Foreskin fibroblast (primary cell): ENCODE results near the genes ATP6V1FNB, IRF5 and COPG2.

DNA sequence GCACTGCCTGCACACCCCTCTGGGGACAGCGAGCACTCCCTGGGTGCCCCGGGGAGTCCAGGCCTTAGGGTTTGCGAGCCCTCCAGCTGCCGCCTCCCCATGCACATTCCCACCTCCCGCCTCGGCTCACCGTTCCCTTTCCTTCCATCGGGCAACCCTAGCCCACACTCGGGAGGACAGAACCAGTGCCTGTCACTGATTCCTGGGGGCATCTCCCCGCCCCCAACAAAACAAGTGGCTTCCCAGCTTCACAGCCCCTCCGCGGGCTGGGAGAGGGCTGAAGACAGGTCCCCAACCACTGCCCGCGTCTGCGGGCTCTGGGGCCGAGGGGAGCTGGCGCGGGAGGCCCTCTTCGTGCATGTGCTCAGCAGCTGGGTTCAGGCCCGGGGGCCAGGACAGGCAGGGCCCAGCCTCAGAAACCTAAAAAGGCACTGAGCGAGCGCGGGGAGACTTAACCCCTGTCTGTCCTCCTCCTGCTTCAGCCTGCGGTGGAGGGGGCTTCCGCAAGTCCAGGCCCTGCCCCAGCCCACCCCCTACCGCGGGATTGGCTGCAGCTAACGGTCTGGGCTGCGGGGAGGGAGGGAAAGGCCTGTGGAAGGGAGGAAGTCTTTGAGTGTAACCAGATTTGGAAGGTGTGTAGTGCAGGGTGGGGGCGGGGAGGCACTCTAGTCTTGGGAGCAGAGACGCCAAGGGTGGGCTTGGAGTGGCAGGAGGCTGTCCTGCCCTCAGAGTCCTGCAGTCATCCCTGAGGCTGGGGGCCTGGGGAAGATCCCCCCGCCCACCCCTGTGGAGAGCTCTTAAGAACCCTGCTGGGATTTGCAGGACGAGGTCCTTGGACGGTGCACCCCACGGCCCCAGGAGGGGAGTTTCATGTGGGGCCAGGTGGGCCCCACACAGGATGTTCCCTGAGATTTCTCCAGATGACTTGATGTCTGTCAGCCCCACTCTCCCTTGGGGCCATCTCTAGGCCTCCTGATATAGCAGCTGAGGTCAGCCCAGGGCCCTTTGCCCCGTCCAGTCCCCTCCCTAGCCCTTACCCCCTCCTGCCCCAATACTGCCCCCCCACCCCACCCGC lies 1.3 kb downstream of the FLNC start:
- RRBS, result 2% methylated on average over 2 of the region's 37 CpGs

DNA sequence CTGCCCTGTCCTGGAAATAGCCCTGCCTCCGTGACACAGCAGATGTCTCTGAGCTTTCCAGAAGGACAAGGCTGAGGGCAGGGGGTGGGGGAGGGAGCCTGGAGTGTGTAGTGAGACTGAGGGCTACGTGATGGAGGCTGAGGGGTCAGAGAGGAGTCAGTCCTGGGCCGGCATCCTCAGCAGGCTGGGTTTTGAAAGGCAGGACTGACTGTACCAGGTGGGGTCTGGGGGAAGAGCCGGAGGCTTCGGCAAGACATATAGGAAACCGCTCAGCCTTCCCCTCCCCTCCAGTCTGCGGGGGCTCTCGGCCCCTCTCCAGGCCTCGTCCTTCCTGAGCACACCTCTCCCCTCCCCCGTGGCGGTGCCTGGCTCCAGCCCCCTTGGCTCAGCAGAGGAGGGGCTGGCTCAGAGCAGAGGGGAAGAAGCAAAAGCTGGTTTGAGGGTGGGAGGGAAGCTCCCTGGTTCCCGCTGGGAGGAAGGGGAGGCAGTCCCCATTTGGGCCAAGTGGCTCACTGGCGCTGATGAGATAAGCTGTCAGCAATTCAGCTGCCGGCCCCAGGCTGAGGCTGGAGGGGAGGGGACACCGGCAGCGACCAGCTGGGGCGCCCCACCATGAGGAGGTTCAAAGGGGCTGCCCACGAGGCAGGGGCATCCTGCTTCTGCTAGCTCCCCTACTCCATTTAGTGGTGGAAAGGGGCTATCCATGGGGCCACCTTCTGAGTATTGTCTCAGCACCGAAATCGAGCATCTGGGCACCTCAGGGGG lies 2.2 kb downstream of the FLNC start:
- RRBS, result 6% methylated on average over 2 of the region's 20 CpGs

DNA sequence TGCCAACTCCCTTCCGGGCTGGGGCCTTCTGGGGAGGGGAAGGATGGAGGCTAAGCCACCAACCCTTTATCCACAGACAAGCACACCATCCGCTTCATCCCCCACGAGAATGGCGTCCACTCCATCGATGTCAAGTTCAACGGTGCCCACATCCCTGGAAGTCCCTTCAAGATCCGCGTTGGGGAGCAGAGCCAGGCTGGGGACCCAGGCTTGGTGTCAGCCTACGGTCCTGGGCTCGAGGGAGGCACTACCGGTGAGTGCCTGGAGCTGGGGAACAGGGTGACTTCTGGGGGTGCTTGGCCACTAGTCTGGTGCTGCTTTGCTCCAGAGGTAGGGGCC lies 6.0 kb upstream of the ATP6V1F start:
- RRBS, result 61% methylated on average over 1 of the region's 11 CpGs

DNA sequence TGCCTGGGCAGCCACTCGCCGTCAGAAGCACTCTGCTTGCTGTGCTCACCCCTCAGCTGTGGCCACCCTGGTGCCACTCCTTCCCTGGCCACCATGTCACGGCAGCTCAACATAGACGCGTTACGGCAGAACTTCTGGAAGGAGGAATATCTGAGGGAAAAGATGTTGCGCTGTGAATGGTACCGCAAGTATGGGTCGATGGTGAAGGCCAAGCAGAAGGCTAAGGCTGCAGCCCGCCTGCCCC lies at the start of gene ATP6V1FNB:
ATP6V1FNB (plus strand) TSS at position 14 of the 244 bp plus-strand sequence.
- RRBS, result no CpG with 5 or more reads among the region's 10 CpGs

DNA sequence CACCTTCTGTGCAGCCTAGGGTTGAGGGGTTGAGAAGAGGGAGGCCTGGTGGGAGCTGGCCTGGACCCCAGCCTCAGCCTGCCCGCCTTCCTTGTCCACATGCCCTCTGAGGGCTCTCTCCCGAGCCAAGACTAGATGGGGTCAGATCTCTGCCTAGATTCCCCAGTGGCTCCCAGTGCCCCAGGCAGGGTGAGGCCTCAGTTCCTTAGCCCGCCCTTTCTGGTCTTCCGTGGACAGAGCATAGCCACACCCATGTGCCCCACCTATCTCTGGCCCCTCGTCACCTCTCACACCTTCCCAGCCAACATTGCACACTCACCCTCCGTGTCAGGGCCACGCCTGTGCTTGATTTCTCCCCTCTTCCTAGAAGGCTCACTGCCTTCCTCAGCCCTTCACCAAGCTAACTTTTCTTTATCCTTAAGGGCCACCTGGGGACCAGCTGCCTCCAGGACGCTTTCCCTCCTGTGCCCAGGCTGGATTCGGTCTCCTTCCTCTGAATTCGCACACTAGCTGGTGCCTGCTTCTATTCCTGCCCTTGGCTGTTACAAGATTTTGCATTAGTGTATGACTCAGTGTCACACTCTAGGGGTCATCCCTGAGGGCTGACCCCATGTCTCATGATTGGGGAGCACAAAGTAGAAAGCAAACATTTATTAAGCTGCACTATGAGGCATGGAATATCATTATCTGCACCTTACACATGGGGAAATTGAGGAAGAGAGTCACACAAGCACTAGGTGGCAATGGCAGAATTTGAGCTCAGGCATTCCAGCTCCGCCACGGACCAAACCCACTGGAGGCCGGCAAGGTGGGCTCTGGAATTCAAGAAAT lies 7.4 kb downstream of the KCP start:
- RRBS, result no CpG with 5 or more reads among the region's 13 CpGs

DNA sequence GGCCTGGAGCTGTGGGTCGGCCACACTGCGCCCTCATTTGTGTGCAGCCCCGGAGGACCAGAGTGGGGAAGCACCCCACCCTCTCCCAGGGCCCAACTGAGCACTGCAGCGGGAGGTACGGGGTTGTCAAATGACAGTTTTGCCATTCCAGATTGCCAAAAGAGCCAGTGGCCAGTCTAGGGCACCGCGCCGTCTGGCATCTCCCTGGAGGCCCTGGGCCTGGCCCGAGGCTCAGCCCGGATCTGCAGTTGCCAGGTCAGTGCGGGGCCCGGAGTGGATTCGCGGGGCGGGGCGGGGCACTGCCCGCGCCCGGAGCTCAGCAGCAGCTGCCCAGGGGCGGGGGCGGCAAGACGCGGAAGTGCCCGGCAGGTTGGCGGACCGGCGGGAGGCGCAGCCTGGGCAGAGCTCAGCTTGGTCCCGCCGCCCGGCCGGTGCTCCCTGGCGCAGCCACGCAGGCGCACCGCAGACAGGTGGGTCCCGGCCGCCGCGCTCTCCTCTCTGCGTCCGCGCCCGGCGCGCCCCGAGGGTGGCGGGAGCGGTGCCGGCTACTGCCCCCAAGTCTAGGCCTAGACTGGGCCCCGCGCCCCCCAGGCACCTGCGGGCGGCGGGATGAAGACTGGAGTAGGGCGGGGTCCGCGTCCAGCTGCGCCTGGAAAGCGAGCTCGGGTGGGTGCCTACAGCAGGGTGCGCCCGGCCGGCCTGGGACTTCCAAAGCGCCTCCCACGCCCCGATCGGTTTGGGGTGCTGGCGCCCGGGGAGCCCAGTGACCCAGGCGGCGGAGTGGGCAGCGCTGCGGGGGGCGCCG lies at the start of gene IRF5:
IRF5 (plus strand) TSS at position 348 of the 805 bp plus-strand sequence.
- RRBS, result 2% methylated on average over 35 of the region's 76 CpGs

GRCh38 chr7:129000749-129001397 lies 54.0 kb downstream of the TNPO3 start:
- RRBS, result no CpG with 5 or more reads among the region's 6 CpGs

DNA sequence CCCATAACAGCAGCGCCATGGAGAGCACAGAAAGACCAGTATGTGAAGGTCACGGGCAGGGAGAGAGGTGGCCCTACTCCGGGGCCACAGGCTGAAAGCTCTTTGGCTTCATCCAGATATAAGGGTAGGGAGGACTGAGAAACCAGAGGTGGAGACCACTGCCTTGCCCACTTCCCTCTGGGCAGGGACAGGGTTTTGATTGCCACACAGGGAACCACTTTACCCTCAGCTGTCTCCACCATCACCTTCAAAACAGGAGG lies 5.3 kb downstream of the TSPAN33 start:
- RRBS, result no CpG with 5 or more reads among the region's 3 CpGs

DNA sequence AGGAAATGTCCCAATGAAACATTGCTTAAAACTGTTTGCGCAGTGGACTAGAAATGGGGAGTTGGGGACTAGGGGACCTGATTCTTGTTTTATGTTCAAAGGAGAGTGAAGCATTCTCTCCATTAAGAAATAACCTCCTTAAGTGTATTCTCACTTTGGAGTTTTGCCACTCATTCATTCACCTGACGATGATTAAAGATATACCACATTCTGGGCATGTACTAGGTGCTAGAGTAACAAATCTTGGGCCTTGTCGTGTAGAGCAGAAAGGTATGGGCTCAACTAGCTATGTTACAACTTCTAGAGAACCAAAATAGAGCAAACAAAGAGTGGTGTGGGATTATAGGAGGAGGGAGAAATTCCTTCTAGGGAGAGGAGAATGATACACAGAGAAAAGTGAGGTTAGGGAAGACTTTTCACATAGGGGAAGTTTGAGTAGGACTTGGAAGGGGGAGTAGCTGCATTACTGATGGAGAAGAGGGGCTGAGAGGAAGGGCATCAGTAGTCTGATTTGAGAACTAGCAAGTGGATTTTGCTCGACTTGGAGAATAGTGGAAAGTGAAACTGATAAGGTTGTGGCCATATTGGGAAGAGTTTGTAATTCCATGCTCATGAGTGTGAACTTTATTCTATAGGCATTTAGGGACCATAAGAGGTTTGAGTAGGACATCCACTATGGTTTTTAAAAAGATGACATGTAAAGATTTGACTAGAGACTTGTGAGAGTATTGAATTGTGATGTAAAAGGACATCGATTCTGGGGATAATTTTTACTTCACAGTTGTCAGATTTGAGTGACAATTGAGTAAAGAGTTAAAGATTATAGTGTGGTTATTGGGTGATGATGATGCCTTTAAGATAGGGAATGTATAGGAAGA lies 6.1 kb downstream of the NRF1 start:
- RRBS, result no CpG with 5 or more reads among the region's 5 CpGs

DNA sequence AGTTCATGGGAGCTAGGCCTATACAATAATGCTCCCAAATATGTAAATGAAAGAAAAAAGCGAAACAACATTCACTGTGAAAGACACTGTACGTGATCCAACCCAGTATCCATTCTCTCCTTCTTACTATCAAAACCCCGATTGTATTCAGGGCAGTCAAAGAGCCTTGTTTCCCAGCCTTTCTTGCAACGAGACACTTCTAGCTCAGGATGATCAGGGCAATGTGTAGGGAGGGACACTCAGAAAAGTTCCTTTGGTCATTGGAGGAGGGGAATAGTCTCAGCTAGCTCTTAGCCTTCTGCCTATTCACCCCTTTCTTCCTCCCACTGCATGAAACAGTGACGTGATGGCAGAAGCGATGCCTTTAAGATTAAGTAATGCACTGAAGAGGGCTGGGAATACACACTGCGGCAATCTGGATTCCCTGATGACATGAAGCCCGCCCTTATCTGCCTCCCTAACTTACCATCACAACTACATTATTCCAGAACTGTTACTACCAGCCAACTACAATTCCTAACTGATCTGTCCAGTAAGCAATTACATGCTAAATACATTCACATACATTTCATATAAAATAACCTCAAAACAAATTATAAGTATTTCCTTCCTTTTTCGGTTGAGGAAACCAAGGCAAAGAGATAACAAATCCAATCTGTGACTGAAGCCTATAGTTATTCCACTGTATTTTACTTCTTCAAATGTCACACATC lies 27.2 kb downstream of the UBE2H start:
- RRBS, result no CpG with 5 or more reads among the region's 9 CpGs

GRCh38 chr7:129948731-129949226 lies 4.0 kb downstream of the UBE2H start:
- RRBS, result no CpG with 5 or more reads among the region's 12 CpGs

- RRBS, result no CpG with 5 or more reads among the region's 19 CpGs
Measured at GRCh38 chr7:130351170-130352231, 6.9 kb downstream of the CPA5 start.

GRCh38 chr7:130485977-130486551 lies 5.8 kb upstream of the MEST start:
- RRBS, result 39% methylated on average over 8 of the region's 36 CpGs

DNA sequence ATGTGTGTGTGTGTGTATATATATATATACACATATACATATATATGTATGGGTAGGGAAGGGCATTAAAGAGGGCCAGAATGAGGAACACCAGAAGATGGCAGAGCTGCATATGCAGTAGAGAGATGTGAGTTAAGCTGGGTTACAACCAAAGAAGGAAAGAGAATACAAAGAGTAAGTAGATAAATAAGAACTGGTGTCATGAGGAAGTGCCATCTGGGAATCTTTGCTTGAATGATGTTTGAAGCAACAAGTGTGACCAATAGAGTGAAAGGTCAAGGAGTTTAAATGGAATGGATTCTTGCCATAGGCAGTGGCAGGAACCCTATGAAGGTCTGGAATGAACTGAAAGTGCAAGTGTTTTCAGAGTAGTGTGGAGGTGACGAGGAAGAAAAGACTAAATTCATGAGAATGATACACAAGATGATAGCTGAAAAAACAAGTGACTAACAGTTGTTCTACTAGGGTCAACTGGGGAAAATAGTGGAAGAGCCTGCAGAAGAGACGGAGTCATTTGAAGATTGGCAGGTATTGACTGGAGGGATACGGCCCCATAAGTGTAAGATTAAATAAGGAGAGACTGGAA lies 21.6 kb downstream of the MEST start:
- RRBS, result no CpG with 5 or more reads among the region's 3 CpGs

DNA sequence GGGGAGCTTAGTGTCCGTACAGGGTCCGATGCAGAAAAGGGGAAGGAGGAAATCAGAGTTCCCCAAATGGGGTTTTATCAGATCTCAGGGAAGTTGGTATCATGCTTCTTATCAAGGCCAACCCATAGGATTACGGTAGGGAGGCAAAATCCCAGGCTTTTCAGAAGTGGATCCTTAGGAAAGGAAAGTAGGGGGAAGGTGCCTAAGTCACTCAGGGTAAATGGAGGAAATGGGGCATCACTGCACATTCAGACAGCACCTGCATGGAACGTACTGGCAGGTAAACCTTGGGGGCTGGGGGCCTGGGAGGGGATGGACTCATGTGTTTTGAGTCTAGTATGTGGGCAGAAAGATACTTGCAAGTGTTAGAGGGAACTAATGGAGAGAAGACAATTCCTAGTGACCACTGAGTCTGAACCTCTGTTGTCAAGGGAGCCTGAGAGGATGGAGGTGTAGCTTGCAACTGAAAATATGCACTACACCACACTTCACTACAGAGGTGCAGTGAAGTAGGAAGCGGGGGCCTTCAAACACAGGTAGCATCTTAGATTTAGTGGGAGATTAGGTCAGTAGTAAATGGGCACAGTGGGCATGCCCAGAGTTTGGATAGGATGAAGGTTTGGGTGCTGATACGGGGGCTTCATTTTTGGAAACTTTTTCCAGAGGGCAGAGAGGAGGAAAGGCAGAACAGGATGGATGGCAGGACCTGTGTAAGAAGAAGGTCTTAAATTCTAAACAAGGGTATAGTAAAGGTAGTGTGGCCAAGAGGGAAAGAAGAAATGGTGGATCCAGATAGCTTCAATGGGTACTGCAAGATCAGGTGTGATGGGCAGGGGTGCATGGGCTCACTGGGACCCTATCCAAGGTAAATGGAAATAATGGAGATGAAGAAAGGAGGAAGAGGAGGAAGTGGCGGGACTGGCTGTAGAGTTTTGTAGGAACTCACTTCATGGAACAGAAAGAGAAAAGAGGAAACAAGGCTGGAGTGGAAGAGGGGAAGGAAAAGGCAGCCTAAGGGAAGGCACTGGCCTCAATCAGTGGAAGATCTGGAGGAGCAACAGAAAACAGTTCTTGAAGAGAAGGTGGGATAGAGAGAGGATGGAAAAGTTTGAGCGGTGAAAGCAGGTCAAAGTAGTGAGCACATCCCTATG lies 46.9 kb downstream of the MEST start:
- RRBS, result no CpG with 5 or more reads among the region's 8 CpGs

DNA sequence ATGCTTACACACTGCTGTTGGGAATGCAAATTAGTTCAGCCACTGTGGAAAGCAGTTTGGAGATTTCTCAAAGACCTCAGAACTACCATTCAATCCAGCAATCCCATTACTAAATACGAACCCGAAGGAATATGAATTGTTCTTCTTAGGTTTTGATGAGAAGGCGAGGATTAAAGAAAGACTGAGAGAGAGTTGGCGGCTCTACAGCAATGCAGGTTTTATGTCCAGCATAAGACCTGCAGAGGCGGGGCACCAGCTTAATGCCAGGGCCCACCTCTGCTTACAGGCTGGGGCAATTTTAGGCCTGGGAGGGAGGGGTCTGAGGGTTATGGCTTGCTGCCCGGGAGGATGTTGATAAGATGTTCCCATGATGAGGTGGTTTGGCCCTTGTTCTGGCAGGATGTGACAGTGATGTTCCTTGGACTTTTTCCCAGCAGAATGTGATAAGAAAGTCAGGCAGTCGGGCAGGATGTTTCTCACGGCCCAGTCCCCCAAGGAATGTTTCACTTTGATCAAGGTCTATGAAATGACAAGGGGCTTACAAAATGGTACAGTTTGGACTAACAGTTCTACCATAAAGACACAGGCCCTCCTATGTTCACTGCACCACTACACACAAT lies 74.6 kb downstream of the MEST start:
- RRBS, result no CpG with 5 or more reads among the region's 8 CpGs

- RRBS, result 2% methylated on average over 48 of the region's 123 CpGs
Measured at GRCh38 chr7:130668058-130669282, at the start of gene COPG2. COPG2 (minus strand) TSS chr7:130668748.

DNA sequence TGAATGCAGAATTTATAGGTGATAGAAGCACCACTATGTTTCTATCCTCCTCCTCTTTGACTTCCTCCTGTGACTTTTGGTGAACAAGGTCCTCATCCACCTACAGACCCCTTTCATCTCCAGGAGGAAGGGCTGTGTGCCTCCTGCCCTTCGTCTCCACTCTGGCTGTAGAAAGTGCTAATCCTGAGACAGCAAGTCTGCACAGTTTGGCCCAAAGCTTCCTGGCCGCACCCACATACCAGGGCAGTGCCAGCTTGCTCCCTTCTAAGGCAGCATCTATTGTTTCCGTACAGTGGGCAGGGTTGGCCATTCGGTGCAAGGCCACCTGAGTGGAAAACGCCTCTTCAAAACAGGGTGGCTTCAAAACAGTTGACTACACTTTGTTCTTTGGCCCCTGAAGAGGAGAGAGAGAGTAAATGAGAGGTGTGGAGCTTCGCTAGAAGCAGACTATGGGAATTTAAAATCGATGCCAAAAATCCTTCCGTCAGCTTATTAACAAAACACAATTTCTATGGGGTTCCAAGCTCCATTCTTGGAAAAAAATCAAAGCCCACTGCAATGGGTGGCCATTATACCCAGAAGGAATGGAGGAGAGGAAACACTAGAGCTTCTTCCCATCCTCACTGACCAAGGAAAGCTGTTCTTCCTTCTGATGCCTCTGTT lies 134.2 kb upstream of the KLF14 start:
- RRBS, result no CpG with 5 or more reads among the region's 8 CpGs

GRCh38 chr7:130884252-130884816 lies 150.3 kb upstream of the KLF14 start:
- RRBS, result no CpG with 5 or more reads among the region's 9 CpGs